Daoy (cell line): Measurements from ENCODE around the gene NIPSNAP3A.

DNA sequence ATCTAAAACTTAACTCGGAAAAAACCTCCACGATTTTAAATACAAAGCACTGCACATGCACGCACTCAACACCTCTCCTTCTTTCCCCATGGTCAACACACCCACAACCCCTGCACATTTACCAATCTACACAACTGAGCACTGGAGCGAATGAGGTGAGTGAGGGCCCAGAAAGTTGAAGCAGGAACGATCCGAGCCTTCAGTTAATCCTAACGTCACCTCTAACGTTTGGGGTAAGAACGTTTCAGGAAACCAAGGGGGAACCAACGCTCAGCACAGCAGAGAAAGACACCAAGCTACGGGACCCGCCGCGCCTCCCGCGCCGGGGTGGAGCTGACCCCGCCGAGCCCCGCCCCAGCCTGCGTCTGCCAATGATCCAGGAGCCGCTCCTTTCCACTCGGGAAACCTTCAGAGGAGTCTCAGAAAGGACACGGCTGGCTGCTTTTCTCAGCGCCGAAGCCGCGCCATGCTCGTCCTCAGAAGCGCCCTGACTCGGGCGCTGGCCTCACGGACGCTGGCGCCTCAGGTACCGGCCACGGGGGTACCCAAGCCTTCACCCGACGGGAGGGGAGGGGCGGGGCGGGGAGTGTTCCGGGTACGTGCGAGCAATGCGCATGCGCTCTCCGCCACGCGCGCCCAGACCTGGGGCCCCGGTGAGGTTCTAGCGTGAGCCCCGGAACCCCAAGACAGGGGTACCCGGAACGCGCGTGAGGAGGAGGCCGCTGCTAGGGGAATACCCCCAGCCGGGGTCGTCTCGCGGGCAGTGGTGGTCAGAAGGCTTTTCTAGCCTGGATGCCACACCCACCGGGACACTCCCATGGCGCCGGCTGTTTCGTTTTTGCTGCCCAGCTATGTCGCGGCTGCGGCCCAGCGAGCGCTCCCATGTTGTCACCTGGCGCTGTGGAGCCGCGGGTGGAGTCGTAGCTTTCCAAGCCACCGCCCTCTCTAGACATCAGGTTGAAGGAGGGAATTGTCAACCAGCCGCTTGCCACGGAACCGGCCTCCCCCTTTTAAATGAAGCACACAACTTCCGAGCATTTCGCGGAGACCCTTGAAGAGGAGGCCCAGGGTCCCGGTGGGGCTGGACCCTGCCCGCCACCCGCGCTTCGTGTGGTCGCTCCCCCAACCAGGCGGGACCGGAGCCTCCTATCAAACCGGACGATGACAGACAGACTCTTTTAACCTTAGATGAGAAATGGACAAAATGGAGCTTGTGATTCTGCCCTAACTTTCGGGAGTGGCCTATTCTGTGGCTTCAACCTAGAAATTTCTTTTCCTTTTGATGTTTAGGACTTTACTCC lies at the start of gene NIPSNAP3A:
NIPSNAP3A (plus strand) TSS at position 357 of the 1,301 bp plus-strand sequence.
- RAMPAGE, long total RNA, result start-site peak on the plus strand centred at position 386 of the sequence, 74 bp wide, 143 and 17 reads in 2 replicates

DNA sequence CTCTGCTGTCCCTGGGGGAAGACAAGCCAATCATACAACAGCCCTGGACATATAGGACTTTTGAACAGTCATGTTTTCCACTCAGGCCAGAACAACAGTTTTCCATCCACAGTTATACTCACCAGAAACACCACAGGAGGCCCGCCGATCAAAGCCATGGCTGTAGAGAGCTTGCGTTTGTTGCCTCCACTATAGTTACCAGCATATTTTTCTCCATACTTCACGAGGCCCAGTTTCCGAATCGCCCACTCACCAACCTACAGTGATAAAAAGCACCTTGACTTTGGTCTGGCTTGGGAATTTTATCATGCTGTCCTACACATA lies 23.8 kb downstream of the NIPSNAP3B start:
- RAMPAGE, long total RNA, result no peak

- RAMPAGE, long total RNA, result no peak
These were observed 54.6 kb downstream of the NIPSNAP3B start for GRCh38 chr9:104818477-104818905.

GRCh38 chr9:104843004-104843727 lies 79.2 kb downstream of the NIPSNAP3B start:
- RAMPAGE, long total RNA, result no peak

GRCh38 chr9:104894447-104895102 lies 33.4 kb downstream of the ABCA1 start:
- RAMPAGE, long total RNA, result no peak

- RAMPAGE, long total RNA, result no peak
These were observed 29.4 kb downstream of the ABCA1 start for GRCh38 chr9:104898274-104899306.

- RAMPAGE, long total RNA, result no peak
These were observed 22.0 kb downstream of the ABCA1 start for GRCh38 chr9:104905848-104906367.

GRCh38 chr9:104918496-104919479 lies 9.2 kb downstream of the ABCA1 start:
- RAMPAGE, long total RNA, result no peak

DNA sequence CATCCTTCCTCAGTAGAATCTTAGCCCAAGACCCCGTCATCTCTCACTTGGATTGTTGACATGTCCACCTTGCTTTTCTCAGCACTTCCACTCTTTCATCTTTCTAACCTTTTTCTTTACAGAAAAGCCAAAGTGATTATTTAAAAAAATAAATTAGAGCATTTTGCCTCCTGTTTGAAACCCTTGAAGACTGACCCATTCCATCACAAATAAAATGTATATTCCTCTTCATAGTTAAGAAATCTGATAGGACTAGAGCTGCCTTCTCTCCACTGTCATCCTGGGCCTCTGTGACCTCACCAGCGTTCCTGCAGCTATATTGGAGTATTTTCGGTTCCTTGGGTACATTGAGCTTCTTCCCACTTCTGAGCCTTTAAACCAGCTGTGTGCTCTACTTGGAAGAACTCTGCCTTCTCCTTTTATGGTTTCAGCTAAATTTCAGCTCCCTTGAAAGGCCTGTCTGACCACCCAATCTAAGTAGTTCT lies 99.1 kb upstream of the ABCA1 start:
- RAMPAGE, long total RNA, result no peak

DNA sequence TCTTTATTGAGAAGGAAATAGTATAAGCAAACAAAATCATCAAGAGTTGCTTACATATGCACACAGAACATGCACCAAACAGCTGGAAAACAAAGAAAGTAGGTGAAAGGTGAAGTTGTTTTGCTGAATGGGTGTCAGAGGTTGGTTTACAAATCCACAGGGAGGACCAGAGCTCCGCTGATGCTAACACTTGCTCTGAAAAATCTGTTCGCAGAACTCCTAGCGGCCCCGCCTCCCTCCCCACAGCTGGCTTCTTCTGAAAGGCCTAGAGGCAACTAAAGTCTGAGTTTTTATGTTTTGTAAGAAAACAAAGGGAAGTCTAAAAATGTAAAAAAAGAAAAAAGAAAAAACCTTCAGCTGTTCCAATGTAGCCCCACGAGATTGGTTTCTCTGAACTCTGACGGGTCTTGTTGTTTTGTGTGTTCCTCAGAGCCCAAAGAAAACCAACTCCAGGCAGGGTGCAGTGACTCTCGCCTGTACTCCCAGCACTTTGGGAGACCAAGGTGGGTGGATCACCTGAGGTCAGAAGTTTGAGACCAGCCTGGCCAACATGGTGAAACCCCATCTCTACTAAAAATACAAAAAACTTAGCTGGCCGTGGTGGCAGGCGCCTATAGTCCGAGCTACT lies 105.8 kb upstream of the SLC44A1 start:
- RAMPAGE, long total RNA, result no peak

DNA sequence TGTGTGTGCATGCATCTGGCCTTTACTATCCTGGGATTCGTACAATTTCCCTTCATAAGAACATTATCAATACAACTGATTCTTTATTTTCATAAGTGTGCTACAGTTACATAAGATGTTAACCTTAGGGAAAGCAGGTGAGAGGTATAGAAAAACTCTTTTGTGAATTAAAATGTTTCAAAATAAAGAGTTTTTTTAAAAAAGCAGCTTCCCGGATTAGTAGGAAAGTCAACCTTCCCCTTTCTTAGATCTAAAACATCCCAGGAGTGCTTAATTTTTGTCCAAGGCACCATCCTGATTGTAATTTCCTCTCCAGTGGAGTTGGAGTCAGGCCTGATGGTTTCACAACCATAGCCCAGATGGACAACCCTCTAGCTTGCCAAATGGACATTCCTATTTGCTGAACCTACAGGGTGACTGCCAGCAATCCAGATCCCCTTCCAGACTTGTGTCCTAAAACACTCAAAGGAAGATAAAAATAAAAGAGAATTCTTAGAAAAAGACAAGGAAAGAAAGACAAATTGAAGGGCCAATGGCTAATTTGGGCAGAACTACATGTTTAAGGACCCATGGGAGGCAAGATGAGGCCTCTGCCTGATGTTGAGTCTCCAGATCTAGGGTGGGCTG lies 38.7 kb upstream of the SLC44A1 start:
- RAMPAGE, long total RNA, result no peak

DNA sequence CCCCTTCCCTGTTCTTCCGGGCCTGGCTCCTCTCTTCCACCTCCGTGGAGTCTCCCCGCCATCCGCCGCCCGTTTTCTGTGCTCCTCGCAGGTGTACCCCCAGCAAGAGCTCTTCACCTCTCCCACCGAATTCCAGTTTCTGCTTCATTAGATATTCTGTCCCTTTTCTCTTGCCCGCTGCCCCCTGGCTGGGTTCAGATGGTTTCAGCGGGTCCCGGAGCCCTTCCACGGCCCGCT lies 720 bp downstream of the SLC44A1 start:
- RAMPAGE, long total RNA, result no peak

GRCh38 chr9:105439387-105439765 lies 8.5 kb upstream of the FSD1L start:
- RAMPAGE, long total RNA, result no peak

- RAMPAGE, long total RNA, result no peak
These were observed 24.0 kb downstream of the FKTN start for GRCh38 chr9:105581838-105582417.

GRCh38 chr9:105621031-105621416 lies 41.2 kb upstream of the TAL2 start:
- RAMPAGE, long total RNA, result no peak

DNA sequence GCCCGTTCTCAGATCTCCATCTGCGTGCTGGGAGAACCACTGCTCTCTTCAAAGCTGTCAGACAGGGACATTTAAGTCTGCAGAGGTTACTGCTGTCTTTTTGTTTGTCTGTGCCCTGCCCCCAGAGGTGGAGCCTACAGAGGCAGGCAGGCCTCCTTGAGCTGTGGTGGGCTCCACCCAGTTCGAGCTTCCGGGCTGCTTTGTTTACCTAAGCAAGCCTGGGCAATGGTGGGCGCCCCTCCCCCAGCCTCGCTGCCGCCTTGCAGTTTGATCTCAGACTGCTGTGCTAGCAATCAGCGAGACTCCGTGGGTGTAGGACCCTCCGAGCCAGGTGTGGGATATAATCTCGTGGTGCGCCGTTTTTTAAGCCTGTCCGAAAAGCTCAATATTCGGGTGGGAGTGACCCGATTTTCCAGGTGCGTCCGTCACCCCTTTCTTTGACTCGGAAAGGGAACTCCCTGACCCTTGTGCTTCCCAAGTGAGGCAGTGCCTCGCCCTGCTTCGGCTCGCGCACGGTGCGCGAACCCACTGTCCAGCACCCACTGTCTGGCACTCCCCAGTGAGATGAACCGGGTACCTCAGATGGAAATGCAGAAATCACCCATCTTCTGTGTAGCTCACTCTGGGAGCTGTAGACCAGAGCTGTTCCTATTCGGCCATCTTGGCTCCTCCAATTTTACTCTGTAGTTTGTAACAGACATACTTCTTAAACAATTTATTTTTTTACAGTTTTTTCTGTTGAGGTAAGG lies 88.2 kb downstream of the TMEM38B start:
- RAMPAGE, long total RNA, result no peak

DNA sequence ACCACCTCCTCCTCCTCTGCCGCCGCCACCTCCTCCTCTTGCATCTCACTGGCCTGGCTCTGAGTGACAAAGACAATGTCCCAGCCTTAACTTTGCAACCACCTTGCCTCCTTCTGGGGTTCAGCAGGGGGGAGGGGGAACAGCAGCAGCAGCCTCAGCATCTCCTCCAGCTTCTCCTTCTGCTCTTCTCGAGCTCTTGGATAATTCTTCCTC lies 466 bp upstream of the ZNF462 start:
- RAMPAGE, long total RNA, result no peak

DNA sequence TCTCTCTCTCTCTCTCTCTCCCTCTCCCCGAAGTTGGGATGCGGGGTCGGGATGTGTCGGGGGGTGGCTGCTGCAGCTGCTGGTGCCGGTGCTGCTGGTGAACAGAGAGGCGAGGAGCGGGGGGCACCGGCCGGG lies 992 bp downstream of the ZNF462 start:
- RAMPAGE, long total RNA, result no peak

DNA sequence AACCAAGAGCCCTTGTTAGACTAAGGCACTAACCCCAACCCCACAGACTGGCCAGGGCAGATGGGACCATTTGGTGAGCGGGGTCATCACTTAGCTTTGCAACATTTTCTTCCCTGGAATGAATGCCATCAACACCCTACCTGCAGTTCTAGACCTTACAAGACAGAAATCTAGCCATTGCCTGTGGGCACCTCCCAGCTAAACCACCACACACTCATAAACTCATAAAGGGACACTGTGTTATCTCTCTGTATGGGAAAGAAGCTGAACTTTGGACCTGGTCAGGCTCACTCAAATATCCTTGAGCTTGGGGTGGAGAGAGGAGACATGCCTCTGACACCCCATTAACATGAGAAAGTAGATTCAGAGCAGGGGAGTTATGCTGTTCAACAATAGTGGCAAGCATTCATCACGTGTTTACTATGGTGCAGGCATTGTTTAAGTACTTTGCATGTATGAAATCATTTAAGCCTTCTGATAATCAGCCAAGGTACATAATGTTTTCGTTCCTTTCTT lies 205.6 kb downstream of the ZNF462 start:
- RAMPAGE, long total RNA, result no peak

DNA sequence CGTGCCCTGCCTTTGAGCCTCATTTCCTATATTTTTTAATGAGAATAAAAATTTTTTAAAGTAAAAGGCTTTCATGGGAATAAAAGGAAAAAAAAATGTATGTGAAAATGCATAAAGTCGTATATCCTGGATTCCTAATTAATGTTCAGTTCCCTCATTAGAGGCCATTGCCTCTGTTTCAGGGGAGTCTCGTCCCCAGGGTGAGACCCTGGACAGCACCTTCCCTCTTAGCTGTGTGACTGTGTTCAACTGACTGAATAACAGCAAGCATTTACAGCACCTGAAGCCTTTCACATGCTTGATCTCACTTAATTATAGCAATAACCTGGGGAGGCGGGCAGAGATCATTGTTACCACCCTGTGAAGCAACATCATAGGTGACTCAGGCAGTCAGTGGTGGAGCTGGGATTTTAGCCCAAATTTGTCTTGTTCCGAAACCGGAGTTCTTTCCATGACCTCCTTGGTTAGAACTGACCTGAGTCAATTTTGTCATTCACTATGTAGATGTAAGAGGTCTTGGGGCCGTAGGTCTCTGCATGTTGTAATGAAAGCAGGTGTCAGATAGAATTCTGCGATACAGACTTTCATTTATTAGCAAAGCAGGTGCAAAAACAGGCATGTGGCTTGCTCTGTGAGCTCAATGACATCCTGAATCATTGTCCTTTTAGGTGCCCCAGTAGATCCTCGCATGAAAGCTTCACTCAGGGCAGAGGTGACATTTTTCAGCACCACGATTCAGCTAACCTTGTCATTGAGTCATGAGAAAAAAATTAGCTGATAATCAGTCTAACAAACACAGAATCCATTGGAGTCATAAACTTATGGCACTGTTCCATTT lies 105.1 kb upstream of the RAD23B start:
- RAMPAGE, long total RNA, result no peak